Subcutaneous preadipocyte (primary cell): ENCODE measurements around the genes TMEM81, SLC45A3 and RHEX.

- CAGE, long polyA plus RNA = no peak
Observed at GRCh38 chr1:204923848-204925013, 95.8 kb downstream of the NFASC start.

GRCh38 chr1:205084224-205084800 lies at the start of gene TMEM81:
TMEM81 (minus strand) TSS chr1:205084460.
- CAGE, long polyA plus RNA = no peak

DNA sequence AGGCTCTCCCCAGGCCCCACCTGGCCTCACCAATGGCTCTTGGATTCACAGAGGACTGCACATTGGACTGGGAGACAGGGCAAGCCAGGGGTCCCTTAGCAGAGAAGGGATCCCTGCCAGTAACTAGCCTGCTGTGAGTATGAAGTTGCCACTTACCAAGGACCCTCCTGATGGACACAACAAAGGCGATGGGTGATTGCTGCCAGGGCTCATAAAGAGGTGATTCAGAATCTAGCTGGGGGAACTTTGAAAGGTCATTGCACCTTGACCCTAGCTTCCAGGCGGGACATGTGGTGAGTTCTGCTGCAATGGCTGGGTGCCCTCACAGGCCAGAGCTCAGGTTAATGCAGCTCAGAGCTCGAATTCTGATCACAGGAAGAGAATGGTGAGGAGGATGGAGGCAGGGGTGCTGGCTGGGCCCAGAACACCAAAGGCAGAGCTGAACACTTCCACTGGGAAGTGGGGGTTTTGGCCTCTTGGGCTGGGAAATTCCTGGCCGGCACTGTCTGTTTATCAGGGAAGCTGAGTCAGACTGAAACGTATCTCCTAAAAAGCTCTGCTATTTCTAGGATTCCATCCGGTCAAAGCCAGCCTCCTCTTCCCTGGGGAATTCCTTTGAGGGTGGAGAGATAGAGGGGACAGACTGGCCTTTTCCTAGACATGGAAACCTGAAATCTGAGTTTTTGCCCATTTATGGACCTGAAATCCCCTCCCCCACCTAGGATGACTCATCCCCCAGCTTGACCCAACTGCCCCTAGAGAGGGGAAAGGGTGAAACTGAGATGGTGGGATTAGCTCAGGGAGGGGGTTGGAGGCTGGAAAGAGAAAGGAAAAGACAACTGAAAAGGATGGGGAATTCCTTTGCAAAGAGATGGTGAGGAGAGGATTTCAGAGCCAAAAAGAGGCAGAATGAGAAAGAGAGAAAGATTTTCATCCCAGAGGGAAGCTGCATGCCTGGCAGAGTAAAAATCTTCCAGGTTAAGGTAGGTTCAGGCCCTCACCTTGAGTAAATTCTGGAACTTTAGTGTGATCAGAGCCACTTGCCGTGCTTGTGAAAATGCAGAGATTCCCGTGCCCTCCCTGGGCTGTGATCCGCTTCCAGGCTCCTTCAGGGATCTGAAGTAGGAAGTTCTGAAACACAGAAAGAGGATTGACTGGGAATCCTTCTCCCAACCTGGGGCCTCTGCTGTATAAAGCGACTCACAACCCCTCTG lies 27.1 kb downstream of the NUAK2 start:
- CAGE, long polyA plus RNA = no peak

DNA sequence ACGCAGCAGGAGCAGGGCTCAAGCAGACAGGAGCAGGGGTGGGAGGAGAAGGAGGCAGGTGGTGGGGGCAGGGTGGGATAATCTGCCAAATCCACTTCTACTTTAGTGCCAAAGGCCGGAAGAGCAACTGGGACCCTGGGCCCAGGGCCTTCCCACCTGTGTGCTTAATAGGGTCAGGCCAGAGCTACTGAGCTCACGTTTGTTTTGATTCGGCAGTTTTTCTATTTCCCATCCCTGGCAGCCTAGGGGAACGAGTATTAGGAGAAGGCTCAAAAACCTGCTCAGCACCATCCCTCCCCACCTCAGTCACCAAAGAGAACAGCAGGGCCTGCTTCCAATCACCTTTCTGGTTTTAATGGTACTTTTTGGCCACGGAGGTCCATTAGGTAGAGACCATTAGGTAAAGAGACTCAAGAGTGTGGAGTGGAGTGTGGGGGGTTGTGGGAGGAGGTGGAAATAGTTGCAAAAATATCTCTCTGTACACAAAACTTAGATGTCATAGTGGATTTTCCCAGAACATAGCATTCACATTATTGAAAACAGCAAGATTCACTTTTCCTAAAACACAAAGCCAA lies 19.7 kb downstream of the NUAK2 start:
- CAGE, long polyA plus RNA = no peak

GRCh38 chr1:205451109-205451758 lies 4.6 kb downstream of the BLACAT1 start:
- CAGE, long polyA plus RNA = no peak

GRCh38 chr1:205505655-205506293 lies 1.3 kb downstream of the CDK18 start:
- CAGE, long polyA plus RNA = no peak

DNA sequence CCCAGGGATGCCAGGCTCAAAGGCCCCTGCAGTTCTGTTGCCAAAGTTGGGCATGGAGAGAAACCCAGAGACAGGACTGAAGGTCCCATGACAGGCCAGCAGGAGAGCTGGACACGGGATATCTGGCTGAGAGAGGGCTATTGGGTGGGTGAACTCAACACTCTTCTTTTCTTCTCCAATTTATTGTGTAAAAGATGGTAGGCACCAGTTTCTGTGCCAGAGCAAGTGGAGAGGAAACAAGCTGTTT lies 8.3 kb downstream of the CDK18 start:
- CAGE, long polyA plus RNA = no peak

DNA sequence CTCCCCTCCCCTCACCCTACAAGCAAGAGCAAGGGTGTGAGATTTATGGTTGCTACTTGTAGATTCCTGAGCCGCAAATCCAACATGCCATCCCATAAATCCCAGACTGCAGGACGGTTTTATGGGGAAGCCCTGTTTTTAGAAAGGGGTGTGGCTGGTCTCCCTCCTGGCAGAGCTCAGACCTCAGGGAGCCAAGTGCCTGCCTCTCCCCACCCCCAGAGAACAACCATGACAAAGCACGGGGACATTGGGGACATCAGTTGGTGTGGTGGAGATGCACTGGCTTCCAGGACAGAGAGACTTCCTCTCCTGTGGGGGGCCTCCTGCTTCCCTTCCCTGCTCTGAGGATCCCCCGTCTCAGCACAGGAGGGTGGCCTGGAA lies 15.3 kb downstream of the CDK18 start:
- CAGE, long polyA plus RNA = no peak

DNA sequence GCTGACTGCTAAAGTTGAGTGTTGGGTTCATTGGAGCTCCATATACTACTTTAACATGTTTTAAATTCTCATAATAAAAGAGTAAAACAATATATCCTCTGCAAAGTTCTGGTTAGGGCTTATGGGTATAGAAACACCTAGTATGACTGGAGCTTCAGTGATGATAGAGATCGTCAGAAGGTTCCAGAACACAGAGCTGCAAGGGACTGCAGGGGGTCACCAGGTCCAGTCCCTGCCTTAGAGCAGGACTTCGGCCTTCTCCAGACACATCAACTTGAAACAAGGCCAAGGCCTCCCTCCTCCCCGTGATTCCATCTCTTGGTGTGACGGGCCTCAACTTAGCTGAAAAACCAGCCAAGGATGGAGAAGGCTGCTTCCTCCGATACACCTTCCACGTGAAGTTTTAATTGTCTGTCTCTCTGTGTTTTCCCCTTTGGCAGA lies 29.9 kb downstream of the MFSD4A start:
- CAGE, long polyA plus RNA = no peak

GRCh38 chr1:205609680-205610801 lies 21.8 kb downstream of the ELK4 start:
- CAGE, long polyA plus RNA = no peak

- CAGE, long polyA plus RNA = no peak
Observed at GRCh38 chr1:205610865-205611891, 20.6 kb downstream of the ELK4 start.

GRCh38 chr1:205630033-205630583 lies 1.7 kb downstream of the ELK4 start:
- CAGE, long polyA plus RNA = no peak

GRCh38 chr1:205669446-205670467 lies 10.6 kb downstream of the SLC45A3 start:
- CAGE, long polyA plus RNA = no peak

GRCh38 chr1:205676418-205676961 lies 3.8 kb downstream of the SLC45A3 start:
- CAGE, long polyA plus RNA = no peak

- CAGE, long polyA plus RNA = no peak
Observed at GRCh38 chr1:205680254-205681049, at the start of gene SLC45A3. SLC45A3 (minus strand) TSS chr1:205680509.

DNA sequence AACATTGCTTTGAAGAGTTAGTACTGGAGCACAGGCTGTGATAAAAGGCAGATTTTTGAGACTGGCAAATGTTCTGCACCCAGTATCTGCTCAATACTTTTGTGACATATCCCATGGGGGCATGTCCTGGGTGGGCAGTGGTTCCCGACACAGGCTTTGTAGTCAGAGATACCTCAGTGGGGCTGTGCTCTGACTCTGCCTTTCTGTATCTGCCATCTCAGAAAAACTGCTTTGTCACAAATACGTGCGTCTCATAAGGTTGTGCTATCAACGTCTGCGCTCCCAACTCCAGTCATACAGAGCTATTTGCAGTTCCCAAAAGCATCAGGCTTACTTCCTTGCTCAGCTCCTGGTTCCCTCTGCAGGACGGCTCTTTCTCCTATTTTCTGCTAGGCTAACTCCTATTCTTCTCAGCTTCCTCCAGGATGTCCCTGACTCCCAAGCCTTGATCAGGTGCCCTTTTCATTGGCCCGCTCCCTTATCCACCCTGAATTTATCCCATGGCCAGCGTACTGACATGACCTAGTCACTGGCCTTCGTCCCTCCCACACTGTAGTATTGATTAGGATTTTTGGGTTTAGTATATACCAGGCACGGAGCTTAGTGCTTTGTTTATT lies 12.1 kb upstream of the RAB29 start:
- CAGE, long polyA plus RNA = no peak

- CAGE, long polyA plus RNA = no peak
Observed at GRCh38 chr1:205918723-205919414, 24.4 kb downstream of the SLC26A9 start.

GRCh38 chr1:206036551-206037054 lies 12.9 kb upstream of the CTSE start:
- CAGE, long polyA plus RNA = no peak

DNA sequence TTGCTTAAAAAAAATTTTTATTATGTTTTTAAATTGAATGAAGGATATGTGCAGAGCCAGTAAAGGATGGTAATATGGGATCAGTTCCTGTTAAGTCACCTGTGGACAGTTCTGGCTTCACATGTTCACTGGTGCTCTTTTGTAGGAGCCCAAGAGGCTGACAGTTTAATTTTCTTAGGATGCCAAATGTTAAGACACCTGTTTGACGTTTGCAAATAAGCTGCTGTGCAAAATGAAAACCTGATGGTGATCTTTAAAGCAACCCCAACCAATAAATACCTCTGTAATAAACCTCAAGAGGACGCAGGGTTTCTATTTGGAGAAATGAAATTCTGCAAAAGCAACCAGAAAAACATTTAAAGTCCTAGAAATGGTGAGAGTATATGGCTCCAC lies 5.8 kb upstream of the RHEX start:
- CAGE, long polyA plus RNA = no peak

- CAGE, long polyA plus RNA = no peak
Observed at GRCh38 chr1:206052575-206053670, at the start of gene RHEX. RHEX (plus strand) TSS chr1:206053173.